SUDHL5 (cell line): ENCODE measurements around the genes GLTPD2 and MED31.

GRCh38 chr17:4741578-4742263 lies 2.0 kb upstream of the CXCL16 start:
- PRO-cap, result no peak

- PRO-cap, result no peak
Observed at GRCh38 chr17:4788680-4789516, at the start of gene GLTPD2. GLTPD2 (plus strand) TSS chr17:4788964.

GRCh38 chr17:4789902-4790904 lies 1.4 kb downstream of the GLTPD2 start:
- PRO-cap, result bidirectional peak, plus-strand start at chr17:4790097, minus-strand start at chr17:4789994; unidirectional peak, plus-strand start at chr17:4790647

GRCh38 chr17:4913827-4914640 lies 11.1 kb upstream of the CHRNE start:
- PRO-cap, result no peak

GRCh38 chr17:4944646-4945622 lies 3.4 kb downstream of the PFN1 start:
- PRO-cap, result no peak

- PRO-cap, result no peak
Observed at GRCh38 chr17:4958995-4959682, 8.2 kb downstream of the ENO3 start.

DNA sequence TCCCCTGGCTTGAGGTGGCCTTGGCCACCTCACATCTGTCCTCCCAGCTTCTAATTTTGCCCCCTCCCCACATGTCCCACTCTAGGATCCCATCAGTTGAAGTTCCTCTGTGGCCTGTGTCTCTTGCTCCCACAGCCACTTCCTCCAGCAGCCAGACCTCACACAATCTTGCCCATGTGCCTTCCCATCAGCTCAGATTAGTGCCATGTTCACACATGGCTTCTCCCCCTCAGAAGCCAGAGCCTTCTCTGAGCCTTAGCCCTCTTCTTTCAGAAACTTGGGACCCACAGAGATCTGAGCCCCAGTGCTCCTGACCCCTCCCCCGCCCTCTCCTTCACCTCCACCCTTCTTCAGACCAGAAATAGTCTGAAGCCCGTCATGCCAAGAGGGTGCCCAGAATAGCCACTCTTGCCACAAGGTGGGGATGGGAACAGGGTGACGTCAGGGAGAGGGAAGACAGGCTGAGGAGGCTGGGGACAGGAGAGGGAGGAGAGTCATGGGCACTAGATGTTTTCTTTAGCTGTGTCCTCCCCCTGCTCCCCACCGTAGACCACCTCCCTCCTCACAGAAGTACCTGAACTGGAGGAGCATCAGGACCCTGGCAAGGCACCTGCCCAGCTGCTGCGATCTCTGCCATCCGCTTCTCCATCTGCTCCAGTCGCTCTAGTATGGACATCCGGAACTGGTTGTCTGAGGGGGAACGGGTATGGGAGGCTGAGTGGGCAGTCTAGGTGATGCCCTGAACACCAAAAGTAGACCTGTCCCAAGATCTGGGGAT lies 6.4 kb upstream of the SPAG7 start:
- PRO-cap, result no peak

DNA sequence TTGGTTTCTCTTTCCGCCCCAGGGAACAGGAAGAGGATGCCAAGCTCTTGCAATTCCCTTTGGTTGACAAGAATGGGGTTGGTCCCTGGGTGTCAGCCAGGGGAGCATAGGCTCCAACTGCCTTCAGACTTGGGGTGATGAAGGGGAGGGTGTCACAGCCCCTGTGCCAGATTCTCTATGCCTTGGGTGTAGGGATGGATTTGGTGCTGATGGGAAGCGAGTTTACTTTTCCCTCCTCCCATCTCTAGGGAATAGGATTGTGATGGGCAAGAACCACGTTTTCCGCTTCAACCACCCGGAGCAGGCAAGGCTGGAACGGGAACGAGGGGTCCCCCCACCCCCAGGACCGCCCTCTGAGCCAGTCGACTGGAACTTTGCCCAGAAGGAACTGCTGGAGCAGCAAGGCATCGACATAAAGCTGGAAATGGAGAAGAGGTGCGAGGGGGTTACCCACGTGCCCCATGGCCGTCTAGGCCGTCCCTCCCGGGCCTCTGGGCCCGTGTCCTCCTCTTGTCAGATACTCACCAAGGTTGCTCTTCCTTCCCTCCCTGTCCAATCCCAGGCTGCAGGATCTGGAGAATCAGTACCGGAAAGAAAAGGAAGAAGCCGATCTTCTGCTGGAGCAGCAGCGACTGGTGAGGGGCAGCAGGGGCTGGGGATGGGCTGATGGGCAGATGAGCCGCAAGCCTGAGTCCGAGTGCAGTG lies 14.8 kb downstream of the SLC52A1 start:
- PRO-cap, result no peak

DNA sequence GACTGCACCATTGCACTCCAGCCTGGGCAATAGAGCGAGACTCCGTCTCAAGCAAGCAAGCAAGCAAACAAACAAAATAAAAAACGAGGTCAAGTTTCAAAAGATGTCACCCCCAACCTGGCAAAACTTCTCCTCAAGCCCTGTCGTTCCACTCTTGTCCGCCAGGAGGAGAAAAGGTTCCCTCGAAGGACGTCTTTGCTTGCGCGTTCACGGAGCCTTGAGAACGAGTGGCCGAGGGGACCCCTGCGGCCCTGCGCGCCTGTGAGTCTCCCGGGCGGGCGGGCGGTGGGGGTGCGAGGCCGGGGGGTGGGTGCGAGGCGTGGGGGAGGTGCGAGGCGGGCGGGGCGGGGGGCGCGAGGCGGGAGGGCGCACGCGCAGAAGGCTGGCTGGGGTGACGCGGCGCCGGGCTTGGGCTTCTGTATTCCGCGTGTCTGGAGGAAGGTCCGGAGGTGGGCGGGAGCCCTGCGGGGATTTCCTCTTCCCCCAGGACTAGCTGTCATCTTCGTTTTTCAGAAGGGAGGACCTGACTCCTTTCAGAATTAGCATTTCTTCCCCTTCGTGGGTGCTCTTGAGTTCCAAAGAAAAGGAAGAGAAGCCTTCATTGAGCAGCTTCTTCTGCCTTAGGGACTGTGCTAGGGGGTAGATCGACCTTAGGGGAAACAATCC lies 3.7 kb downstream of the SLC52A1 start:
- PRO-cap, result unidirectional peak, plus-strand start at position 421 of the sequence

- PRO-cap, result no peak
Observed at GRCh38 chr17:5122551-5123435, 7.0 kb downstream of the USP6 start.

- PRO-cap, result unidirectional peak, plus-strand start at chr17:5210325
Observed at GRCh38 chr17:5210023-5210469, 18.4 kb upstream of the ZNF594 start.

DNA sequence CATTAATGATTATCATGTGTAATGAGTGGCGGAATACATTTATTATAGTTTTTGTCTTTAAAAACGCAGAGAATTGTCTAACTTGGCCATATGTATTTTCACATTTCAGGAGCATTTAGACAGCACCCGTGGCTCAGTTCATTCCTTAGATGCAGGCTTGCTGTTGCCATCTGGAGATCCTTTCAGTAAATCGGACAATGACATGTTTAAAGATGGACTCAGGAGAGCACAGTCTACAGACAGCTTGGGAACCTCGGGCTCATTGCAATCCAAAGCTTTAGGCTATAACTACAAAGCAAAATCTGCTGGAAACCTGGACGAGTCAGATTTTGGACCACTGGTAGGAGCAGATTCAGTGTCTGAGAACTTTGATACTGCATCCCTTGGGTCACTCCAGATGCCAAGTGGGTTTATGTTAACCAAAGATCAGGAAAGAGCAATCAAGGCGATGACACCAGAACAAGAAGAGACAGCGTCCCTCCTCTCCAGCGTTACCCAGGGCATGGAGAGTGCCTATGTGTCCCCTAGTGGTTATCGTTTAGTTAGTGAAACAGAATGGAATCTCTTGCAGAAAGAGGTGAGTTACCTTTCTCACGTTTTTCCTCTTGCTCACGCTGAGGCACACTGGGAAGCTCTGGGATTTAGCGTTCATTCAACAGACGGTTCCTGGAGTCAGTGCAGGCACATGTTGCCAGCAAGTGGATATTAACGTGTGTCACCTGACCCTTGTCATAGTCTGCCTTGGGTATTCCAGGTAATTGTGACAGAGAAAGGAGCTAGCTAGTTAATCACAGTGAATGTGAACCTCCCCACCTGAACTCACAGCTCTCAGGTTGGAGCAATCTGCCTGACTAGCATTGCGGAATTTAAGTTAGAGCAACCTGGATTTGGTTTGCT lies 58.1 kb downstream of the NUP88 start:
- PRO-cap, result no peak

GRCh38 chr17:5430663-5431320 lies 8.2 kb downstream of the C1QBP start:
- PRO-cap, result no peak

GRCh38 chr17:6071269-6071660 lies 1.1 kb downstream of the WSCD1 start:
- PRO-cap, result no peak

DNA sequence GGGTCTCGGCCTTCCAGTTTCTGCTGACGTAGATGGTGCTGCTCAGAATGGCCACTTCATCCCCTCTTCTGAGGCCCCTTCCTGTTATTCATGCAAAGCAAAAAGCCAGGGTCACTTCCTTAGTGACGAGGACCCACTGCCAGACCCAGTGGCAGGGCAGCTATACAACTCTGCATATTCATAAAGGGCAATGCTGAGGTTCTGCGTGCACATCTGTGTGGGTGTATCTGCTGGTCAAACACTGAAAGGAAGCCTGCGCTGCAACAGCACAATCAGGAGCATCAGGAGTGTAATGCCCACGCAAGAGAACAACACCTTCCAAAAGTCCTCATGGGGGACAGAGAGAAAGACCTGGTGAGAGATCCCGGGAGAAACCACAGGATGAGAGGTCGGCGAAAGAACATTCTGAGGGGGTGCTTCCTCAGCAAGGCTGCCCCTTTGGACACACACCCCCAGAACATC lies 109.0 kb downstream of the WSCD1 start:
- PRO-cap, result no peak

DNA sequence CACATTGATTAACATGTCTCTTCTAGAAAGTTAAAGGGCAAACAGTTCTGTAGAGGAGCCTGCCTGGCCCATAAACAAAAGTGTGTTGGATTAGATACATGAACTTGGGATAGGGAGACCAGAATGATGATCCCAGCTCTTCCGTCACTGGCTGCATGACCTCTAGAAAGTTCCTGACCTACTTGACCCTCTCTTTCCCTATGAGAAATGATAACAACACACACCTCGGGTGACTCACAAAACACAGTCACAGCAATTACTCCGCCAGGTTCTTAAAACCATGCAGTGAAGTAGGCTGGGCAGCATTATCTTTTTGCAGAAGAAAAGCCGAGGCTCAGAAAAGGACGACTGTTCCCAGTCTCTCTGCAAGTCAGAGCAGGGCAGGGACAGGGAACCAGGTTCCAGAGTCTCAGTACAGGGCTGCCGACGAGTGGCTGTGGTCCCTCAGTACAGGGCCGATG lies 32.2 kb downstream of the PIMREG start:
- PRO-cap, result no peak

GRCh38 chr17:6620659-6621089 lies 19.8 kb downstream of the KIAA0753 start:
- PRO-cap, result no peak

- PRO-cap, result unidirectional peak, minus-strand start at chr17:6651475; unidirectional peak, minus-strand start at chr17:6651574
Observed at GRCh38 chr17:6651086-6652047, at the start of gene MED31. MED31 (minus strand) TSS chr17:6651605.

DNA sequence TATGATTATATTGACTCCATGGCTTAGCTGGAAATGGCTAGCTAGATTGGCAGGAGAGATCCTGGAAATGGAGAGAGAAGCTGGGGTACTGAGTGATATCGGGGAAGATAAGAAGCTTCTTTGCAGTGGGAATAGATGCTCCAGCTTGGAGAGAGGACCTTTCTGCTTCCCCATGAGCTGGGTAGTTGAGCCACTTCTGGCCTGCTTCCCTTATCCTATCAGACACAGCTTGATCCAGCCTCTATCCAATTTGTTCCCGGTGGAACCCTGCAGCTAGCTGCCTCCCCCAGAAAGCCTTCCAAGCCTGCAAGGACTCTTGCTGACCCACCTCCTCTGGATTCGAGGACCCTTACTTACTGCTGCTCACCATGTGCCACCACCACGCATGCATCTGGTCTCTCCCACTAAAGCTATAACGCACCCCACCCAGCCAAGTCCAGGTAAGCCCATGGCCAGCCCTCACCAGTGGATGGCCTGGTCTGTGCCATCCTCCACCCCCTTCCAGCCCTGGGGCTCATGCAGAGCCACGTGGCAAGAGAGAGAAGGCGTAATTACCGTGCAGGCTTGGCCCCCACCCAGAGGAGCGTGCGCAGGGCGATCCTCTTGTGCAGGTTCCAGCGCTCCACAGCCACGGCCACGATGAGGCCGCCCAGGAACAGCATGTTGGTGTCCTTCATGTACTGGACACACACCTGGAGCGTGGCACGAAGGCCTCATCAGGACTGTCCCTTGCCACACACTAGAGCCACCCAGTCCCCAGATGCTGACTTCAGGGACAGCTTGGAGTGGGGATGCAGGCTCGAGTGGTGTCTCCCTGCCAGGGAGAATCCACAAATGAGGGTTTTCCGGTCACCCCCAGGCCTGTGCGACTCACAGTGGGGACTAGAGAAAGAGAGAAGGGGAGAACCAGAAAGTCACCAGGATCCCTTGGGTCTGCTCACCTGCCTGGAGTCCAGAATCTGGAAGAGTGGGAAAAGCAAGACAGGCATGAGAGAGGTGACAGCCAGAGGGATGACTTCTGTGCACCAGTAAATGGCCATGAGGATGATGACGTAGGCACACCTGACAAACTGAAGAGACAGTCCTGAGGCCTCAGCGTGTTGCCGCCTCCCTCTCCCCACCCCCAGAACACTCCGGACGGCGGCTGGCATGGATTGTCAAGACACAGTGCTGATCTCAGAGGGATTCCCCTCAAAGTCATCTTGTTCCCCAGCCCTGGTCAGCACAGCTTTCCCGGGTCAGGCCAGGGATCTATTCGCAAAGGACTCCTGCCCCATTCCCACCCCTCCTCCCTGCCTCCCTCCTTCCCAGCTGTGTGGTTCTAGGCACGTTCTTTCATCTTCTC lies 6.6 kb downstream of the SLC13A5 start:
- PRO-cap, result no peak

DNA sequence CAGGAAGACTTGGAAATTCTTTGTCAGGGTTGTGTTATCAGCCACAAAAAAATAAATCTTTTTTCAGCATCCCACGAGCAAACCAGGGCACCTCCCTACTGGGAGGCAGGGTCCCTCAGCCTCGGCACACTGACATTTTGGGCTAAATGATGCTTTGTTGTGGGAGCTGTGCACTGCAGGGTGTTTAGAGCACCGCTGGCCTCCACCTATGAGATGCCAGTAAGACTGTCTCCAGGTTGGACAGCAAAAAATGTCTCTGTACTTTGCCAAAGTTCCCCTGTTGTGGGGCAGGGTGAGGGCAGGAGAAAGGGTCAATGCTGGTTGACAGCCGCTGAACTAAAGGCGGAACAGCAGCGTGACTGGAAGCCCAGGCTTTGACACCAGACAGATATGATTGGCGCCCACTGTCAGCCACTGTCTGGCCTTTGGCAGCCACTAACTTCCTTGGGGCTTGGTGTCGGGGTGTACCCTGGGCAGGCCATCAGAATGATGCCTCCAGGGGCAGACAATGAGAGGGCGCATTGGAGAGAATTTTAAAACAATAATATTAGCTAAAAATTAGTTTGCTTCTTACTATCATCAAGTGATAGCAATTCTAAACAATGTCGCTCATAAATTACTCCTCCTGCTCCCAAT lies 3.3 kb downstream of the SLC13A5 start:
- PRO-cap, result no peak